ENCODE data around the genes GRIK2 and POPDC3.

DNA sequence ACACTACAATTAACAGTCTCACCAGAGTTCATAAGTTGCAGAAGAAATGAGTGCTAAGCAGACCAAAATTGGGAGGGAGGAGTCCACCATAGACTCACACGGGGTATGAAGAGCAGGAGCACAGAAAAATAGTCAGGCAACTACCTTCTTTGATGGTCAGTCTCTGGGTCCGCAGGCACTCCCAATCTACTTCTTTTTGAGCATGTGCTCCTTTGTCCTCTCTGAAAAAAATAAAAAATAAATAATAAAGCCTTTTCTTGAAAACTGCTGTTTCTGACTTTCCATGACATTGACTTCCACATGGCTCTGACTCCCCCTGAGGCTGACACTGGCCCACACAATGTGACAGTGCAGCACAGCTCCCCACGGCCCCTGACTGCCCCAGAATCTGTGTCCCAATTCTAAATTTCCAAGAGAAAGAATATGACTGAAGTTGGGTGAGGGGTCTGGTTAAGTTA, 127.3 kb downstream of the GPR63 start:
- PRO-cap: no peak
- CAGE, long polyA plus RNA: no peak

DNA sequence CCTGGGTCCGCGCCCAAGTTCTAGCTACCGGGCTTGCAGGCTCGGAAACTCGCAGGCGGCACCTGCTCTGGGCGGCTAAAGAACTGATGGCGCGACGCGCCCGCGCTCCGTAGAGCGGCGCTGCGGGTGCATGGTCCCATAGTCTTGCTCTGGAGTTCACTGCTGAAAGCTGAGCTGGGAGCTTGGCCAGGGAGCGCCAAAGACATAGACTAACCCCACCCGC, 1.3 kb upstream of the POU3F2 start:
- PRO-cap: no peak
- CAGE, long polyA plus RNA: no peak

DNA sequence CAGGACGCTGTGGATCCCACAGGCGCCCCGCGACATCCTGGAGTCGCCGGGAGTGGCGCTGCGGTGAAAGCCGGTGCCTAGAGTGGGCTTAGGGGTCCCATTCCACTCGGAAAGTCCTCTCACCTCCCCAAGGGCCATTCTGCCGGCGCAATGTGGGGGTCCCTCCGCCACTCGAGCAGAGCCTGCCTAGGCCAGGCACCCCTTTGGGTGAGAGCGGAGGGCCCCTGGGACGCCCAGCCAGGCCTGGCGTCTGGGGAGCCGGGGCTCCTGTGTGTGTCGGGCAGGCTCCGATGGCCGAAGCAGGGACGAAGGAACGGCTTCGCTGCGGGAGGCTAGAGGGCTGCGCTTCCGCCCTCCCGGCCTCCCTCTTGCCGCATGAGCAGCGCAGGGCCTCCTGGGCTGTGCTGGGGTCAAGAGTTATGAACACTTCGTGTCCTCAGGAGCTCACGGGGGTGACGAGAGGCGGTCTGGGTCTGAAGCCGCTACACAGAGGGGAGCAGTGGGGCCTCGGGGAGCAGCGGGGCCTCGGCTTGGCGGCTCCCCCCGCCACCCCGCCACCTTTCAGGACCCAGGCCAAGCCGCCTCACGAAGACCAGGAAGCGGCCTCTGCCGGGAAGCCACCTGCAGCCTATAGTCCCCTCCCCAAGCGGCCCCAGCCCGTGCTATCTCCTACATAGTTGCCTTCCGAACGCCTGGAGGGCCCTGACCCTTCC, 13.6 kb downstream of the POU3F2 start:
- PRO-cap: no peak
- CAGE, long polyA plus RNA: no peak

DNA sequence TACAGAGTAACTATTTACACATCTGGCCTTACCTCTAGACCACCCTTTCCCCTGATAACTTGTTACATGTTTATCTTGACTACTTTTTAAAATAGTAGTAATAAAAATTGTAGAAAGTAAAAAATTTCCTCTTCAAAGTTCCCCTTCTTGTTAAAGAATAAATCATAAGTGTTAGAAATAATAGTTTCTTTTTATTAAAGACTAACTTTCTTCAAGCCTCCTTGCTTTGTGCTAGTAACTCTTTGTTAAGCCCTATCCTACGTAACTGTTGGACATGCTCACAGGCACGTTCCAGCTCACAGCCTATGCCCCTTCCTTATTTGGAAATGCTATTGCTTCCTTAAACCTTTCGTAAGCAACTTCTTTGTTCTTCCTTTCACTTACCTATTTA, 14.3 kb downstream of the FAXC start:
- PRO-cap: no peak
- CAGE, long polyA plus RNA: no peak

DNA sequence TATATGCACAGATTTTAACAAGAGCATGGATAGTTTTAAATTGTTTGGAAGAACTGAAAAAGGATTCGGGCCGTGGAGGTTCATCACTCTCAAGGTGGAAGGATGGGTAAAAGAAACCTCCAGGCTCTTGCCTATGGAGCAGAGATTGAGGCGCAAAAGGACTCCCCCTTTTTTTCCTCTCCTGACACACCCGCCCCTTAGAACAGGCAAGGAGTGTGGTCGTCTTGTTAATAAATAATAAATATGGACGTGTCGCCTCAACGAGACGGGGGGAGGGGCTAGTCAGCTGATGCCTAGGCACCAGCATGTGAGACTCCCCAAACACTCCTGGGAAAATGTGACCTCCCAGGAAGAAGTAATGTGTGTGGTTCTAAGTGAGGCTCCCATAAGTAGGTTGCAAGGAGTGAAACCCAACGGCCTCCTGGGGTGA, 989 bp upstream of the FAXC start:
- PRO-cap: no peak
- CAGE, long polyA plus RNA: no peak

DNA sequence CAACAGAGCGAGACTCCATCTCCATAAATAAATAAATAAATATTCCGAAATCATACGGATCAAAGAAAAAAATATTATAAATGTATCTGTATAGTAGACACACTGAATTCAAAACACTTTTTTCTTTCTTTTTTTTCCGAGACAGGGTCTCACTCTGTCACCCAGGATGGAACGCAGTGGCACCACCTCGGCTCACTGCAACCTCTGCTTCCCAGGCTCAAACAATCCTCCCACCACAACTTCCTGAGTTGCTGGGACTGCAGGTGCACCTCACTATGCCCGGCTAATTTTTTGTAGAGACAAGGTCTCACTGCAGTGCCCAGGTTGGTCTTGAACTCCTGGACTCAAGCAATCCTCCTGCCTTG, 11.4 kb upstream of the COQ3 start:
- PRO-cap: no peak
- CAGE, long polyA plus RNA: no peak

GRCh38 chr6:99424429-99425157, 515 bp downstream of the PNISR start:
- PRO-cap: bidirectional peak, plus-strand start at chr6:99424919, minus-strand start at chr6:99424545; bidirectional peak, plus-strand start at chr6:99425080, minus-strand start at chr6:99425087
- CAGE, long polyA plus RNA: no peak

DNA sequence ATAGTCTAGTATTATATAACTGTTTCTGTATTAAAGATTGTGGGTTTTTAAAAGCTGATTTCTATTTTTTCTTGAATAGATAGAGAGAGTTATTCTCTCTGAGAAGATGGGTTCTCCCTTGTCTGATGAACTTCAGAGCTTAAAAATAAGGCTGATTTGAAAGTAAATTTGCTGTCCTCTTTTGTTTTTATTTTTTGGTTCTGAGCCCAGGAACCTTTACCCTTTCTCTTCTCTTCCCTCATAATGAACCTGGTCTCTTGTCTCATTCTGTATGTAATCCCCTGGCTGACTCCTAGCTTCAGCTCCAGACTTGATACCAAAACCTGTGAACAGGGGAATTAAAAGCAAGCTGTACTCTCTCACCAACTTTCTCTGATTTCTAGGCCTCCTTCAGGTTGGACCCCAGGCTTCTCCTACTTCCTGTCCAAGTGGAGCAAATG, 188.0 kb upstream of the MCHR2 start:
- PRO-cap: no peak
- CAGE, long polyA plus RNA: no peak

- PRO-cap: no peak
- CAGE, long polyA plus RNA: no peak
Measured at GRCh38 chr6:100454158-100454727, 10.5 kb downstream of the SIM1 start.

GRCh38 chr6:101393537-101394485, at the start of gene GRIK2:
Gene GRIK2, plus strand, starts transcription at chr6:101393708.
- PRO-cap: no peak
- CAGE, long polyA plus RNA: no peak

DNA sequence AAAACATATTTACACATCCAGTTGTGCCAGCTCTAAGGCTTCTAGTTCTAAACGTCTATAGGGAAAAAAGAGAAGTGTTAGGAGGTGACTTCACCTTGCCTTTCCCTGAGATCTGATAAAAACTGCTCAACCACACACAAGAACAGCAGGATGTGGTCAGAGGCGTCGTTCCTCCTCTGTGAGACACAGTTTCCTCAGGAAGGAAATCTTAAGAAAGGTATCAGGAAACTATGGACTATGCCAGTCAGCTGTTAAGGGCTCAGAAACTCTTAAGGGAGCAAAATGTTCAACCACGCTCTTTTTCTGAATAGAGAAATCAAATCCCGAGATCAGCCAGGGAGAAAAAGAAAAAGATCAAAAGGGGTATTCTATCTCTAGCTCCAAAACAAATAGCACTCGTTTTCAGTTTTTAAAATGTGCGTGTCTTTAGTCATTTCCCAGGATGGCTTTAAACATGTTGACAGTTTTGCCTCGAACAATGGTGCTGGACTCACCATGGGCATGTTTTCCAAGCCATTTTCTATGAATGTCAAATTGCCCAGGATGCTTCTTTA, 154.5 kb downstream of the HACE1 start:
- PRO-cap: no peak
- CAGE, long polyA plus RNA: no peak

- PRO-cap: no peak
- CAGE, long polyA plus RNA: no peak
Measured at GRCh38 chr6:104954328-104955151, 2.4 kb upstream of the LIN28B start.

DNA sequence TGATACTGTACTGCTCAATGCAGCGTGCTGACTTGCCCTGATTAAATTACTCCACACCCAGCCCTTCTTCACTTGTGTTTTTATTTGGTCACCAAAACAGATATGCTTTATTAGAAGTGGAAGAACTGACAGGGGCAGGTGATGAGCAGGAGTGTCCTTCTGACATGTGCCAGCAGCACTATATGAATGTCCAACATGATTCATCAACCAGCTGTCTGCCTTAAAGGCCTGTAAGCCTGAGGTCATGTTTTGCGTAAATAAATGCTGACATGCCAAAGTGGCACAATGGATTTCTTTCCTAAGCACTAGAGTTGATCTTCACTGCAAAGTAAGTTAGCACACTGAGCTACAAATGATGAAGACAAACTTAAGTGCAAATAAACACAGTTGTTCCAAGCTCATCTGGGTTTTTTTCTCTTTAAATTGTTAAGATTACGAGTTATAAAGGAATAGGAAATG, 15.3 kb downstream of the POPDC3 start:
- PRO-cap: no peak
- CAGE, long polyA plus RNA: no peak

- PRO-cap: no peak
- CAGE, long polyA plus RNA: no peak
Measured at GRCh38 chr6:105179200-105180274, at the start of gene POPDC3. Gene POPDC3, minus strand, starts transcription at chr6:105180014.

GRCh38 chr6:105278857-105279270, 99.0 kb upstream of the POPDC3 start:
- PRO-cap: no peak
- CAGE, long polyA plus RNA: no peak

GRCh38 chr6:105310232-105311524, 92.2 kb downstream of the PREP start:
- PRO-cap: no peak
- CAGE, long polyA plus RNA: no peak

DNA sequence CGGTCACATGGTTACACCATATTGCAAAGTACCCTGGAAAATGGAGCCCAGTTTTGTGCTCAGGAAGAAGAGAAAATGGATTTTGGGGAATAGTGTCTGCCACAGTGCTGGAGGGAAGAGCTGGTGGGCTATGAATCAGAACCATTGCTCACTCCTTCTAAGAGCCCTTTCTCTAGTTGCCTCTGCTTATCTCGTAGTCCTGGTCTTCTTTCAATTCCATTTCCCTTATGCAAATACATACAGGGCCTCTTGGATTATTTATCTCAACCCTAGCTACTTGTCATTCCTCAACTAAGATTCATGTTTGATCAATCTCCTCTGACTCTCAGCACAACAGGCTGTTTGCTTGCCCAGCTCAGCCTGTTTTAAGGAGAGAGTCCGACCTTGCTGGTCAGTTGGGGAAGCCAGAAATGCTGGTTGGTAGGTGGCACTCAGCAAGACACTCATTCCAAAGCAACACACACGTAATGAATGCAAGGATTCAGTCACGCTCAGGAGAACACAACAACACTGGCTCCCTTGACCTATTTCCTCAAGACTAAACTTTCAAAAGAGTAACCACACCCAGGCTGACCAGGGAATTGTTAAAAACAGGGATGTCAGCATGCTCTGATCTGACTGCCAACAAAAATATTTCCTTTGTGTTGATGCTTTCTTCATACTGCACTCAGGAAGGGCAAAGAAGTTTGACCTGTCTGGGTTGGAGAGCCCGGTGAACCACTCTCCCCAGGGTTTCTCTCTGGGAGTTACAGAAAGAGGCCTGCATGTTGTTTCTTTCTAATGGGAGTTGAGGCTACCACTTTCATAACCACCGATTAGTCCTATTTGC, 25.4 kb upstream of the PREP start:
- PRO-cap: no peak
- CAGE, long polyA plus RNA: no peak

DNA sequence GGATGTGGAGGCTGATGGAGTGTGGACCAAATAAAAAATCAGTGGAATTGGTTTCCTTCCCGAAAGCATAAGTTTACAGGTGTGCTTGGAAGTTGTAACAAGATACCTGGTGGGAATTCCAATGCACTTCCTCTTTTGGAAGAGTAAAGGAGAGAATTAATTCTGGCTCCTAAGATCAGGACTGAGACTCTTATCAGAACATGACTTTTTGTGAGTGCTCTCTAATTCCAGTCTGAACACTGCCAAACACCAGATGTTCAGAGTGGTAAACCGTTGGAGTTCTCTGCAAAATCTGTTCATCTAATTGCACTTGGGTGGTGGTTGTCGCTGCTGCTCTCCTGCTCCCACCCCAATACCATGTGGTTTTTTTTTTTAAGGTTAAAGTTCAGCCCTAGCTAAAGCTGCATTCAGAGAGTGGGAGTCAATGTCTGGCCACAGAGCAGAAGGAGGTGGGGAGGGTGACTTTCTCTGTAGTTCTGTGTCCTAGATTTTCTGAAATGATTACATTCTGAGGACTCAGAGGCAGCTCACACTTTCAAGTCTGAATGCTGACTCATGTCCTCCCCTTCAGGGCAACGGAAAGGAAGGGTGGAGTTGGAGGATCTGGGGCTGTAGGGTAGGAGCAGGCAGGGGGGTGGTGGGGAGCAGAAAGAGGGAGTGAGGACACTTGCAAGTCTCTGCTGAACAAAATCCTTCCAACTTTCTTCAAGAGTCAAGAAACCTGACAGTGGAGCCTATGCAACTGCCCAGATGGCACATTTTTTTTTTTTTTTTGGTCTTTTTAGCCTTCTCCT, 275.8 kb upstream of the PRDM1 start:
- PRO-cap: no peak
- CAGE, long polyA plus RNA: no peak

DNA sequence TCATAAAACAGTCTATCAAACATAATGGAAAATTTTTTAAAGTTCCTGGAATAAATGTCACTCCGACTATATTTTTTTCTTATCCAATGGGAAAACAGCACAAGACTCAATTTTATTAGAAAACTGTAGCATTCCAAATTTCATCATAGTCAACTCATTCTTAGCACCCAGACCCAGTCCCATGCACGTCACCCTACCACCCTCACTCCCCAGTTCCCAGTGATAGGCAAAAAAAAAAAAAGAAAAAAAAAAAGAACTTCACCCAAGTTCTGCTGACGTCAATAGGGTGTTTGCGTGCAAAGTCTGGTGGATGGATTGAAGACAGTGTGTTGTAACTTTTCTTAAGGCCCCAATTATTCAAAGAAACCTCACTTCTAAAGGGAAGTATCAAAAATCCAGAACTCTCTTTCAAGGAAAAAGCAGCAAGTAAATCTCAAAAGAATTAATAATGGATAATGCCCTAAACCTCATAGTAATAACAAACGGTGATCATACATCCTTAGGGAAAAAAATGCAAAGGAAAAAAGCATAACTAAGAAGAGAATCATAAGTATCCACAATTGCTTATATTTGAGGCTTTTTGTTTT, 213.8 kb upstream of the PRDM1 start:
- PRO-cap: no peak
- CAGE, long polyA plus RNA: no peak

DNA sequence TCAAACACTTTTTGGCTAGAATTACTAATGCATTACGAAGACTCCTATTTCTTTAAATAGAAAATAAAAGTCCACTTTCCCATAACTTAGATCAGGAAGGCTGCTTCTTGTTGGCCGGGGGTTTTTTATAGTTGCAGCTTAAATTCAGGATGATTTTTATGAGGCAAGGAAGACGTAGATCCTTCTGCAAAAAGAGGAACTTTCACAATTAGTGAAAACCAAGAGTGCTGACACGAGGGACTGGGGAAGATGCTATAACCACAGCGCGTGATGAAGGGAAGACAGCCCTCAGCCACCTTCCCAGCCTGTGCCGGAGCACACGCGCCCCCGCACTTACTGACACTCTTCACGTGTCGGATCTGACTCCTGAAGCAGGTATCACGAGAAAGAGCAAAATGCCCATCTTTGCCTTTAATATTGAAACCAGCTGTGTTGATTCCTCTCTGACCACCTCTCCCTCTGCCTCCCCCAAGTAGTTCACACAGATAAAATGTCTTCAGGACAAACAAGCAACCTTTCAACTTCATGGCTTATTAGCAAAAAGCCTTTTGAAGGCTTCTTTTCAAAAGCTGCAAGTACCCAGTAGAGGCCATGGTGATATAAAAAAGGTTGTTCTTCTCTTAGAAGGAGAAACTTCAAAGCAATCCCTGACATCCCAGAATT, 205.9 kb upstream of the PRDM1 start:
- PRO-cap: no peak
- CAGE, long polyA plus RNA: no peak

Data from B cell (primary cell).